Fibroblast of the aortic adventitia (primary cell): ENCODE data around the gene ZNF714.

- CAGE, long polyA plus RNA, result no peak
These were observed 30.2 kb upstream of the GATAD2A start for GRCh38 chr19:19375281-19375589.

GRCh38 chr19:19416241-19416755 is 10.8 kb downstream of the GATAD2A start:
- CAGE, long polyA plus RNA, result no peak

DNA sequence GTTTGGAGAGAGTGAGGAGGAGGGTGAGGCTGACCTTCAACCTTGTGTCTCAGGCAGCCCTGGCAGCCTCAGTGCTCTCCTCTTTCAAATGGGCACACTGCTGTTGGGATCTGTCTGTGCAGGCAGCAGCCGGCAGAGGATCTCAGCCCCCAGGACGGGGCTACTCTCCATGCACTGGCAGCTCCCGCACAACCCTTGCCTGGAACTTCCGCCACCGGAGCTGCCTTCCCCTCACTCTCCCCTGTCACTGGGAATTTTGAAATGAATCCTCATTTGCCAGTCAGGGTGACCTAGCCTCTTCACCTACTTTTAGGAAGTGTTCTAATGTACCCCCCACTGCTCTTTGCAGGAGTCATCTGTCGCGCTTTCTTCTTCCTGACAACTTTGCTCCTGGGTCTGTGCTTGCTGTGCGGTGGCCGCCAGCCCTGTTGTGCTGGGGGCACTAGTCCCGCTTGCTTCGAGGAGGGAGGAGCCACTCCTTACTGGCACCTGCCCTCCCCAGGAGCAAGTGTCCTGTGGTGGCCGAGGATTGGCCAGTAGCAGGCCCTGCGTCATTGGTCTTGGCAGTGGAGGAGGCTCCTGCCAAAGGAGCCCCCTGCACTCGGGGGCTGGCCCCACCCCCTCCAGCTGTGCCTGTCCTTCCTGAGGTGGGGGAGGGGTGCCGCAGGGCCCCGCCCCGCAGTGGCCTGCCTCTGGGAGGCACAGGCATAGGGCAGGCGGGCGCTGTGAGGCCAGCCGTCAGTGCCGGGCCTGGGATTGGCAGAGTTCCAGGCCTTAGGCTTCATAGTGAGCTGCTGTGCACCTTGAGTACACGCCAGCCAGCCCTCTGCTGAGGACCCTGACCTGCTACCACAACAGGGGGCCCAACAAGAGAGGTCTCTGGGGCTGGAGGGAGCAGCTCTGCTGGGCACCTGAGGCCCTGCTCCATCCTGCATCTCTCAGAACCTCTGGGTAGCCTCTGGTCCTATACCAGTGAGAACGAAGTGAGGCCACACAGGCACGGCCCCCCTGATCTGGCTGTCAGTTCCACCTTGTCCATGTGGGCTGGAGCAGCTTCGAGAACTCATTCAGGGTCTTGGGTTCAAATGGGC is 53.2 kb downstream of the TSSK6 start:
- CAGE, long polyA plus RNA, result no peak

GRCh38 chr19:19490203-19490871 is 25.0 kb downstream of the TSSK6 start:
- CAGE, long polyA plus RNA, result no peak

DNA sequence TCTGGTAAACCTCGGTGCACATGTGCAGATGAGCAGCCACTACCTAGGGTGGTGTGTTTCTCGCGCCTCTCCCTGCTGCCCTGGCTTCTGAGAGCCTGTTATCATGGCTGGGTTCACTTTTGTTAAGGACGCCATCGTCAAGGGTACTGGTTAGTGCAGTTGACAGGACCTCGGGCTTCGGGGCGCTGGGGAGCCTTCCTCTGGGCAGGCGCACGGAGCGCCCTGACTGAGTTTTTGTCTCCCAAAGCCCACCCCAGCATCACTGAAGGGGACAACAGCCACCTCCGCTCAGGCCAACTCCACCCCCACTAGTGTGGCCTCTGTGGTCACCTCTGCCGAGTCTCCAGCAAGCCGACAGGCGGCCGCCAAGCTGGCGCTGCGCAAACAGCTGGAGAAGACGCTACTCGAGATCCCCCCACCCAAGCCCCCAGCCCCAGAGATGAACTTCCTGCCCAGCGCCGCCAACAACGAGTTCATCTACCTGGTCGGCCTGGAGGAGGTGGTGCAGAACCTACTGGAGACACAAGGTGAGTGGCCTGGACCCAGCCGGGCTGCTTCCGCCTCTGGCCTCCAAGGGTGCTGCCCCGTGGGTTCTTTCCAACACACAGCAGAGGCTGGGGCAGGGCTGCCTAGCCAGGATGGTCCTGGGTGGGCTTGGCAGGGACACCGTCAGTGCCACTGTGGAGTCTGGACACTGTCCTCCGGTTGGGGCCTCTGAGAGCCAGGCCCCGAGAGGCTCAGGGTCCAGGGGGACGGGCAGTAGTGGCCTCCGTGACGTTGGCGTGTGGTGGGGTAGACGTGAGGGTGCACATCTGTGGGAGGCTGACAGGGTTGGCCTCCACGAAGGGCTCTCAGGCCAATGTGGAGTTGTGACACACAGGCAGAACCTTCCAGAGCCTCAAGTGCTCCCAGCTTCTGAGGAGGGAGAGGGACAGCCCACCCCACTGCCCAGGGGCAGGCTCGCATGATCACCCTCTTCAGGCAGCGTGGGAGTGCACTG is 16.9 kb downstream of the TSSK6 start:
- CAGE, long polyA plus RNA, result no peak

- CAGE, long polyA plus RNA, result no peak
These were observed 1.9 kb upstream of the YJEFN3 start for GRCh38 chr19:19526805-19527222.

DNA sequence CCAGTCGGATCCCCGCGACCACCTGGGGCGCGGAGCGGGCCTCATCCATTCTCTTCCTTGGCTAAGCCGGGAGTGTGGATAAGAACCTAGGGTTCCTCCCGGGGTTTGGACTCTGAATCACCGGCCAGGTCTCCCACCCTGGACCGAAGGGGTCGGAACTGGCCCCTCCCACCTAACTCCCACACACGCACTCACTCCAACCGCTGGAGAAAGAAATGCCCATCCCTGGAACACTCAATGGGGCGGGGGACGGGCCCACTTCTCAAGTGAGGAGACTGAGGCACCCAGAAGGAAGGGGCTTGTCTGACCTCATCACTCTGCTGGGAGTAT is 445 bp downstream of the CILP2 start:
- CAGE, long polyA plus RNA, result no peak

GRCh38 chr19:19541096-19541342 is 3.0 kb downstream of the CILP2 start:
- CAGE, long polyA plus RNA, result no peak

- CAGE, long polyA plus RNA, result no peak
These were observed 4.7 kb upstream of the LPAR2 start for GRCh38 chr19:19632644-19633139.

- CAGE, long polyA plus RNA, result no peak
These were observed 6.1 kb downstream of the GMIP start for GRCh38 chr19:19637334-19637830.

DNA sequence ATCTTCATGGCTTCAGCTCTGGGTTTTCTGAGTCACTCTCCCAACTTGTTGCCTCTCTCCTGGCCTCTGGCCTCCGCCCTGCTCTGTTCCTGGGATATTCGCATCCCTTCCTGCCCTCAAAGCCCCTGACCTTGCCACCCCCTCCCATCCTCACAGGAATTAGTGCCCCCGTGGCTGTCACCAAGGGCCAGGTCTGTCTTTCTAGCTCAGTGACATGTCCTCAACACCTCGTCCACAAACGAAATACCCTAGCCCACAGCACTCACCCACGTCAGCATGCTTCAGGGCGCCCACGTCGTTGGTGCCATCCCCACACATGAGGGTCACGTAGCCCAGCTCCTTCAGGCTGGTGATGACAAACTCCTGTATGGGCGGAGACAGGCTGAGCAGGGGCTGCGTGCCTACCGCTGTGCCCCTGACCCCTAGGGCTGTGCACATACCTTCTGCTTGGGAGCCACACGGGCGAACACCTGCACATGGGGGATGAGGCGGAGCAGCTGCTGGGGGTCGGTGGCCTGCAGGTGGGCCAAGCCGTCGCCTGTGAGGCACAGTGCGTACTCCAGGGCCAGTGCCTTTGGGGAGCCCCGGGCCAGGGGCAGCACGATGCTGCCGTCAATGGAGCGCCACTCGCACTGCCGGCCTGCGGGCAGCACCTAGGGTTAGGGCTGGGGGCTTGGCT is 6.0 kb upstream of the GMIP start:
- CAGE, long polyA plus RNA, result no peak

GRCh38 chr19:19677114-19678084 is 8.8 kb downstream of the ZNF101 start:
- CAGE, long polyA plus RNA, result no peak

GRCh38 chr19:20247271-20247767 is 80.3 kb downstream of the ZNF486 start:
- CAGE, long polyA plus RNA, result no peak

GRCh38 chr19:20423180-20424192 is 142.1 kb downstream of the ZNF737 start:
- CAGE, long polyA plus RNA, result no peak

GRCh38 chr19:20612190-20612624 is 46.6 kb upstream of the ZNF737 start:
- CAGE, long polyA plus RNA, result no peak

GRCh38 chr19:20613347-20614277 is 47.8 kb downstream of the ZNF626 start:
- CAGE, long polyA plus RNA, result no peak

DNA sequence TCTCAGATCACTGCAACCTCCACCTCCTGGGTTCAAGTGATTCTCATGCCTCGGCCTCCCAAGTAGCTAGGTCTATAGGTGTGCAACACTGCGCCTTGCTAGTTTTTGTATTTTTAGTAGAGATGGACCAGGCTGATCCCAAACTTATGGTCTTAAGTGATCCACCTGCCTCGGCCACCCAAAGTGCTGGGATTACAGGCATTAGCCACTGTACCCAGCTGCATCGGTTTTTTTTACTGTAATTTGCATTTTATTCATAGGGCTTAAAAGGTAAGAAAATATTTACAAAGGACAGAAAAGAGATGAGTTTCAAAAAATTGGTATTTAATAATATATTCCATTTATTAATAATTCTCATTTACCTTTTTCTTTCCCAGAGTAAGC is 6.2 kb upstream of the ZNF626 start:
- CAGE, long polyA plus RNA, result no peak

DNA sequence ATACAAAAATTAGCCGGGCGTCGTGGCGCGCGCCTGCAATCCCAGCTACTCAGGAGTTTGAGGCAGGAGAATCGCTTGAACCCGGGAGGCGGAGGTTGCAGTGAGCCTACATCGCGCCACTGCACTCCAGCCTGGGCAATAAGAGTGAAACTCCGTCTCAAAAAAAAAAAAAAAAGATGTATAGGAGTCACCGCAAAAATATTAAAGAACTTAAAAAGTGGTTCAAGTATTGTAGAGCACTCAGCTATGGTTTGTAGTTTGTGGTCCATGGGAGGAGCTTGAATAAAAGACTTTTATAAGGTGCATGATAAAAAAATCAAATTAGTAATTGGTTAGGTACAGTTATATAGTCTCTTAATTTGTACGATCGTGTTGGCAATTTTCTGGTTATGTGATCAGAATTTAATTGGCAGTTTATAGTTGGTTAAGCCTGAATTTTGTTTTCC is 899 bp downstream of the ZNF85 start:
- CAGE, long polyA plus RNA, result no peak

DNA sequence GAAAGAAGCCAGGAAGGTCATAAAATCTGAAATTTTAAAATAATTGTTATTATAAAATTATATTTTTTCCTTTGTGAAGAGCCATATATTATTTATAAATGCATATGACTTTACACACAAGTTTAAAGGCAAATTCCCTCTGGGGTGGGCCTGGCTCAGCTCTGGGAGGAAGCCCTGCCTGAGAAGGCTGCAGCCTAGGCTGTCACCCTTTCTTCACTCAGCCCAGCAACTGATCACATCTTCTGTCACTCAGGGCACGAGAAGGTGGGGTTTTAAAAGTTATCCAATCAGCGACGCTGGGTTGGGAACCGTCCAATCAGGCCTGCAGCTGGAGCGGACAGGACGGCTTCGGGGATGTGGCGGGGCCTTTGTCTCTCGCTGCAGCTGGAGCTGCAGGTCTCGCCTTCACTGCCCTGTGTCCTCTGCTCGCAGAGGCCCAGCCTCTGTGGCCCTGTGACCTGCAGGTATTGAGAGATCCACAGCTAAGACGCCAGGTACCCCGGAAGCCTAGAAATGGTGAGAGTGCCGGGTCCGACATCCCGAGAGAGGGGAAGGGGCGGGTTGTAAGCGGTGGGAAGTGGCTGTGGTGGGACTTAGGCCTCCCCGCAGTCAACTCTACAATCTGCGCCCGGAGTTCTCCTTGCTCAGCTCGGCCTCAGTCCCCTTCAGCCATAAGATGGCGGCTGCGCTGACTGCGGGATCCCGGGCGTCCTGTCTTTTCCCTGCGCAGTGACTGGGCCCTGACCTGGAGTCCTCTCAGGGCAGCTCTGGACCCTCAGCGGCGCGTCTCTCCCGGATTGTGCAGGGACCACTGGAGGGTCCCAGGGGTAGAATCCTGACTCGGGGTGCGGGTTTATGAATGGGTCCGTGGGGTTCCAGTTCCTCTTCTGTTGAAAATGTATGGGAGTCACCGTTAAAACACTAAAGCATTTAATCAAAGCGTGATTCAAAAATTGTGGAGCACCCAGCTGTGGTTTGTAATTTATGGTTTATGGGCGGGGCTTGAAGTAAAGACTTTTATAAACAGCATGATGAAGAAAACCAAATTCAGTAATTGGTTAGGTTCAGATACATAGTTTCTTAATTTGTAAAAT is at the start of gene ZNF714:
Gene ZNF714, plus strand, starts transcription at position 371 of the 1,094 bp plus-strand sequence.
- CAGE, long polyA plus RNA, result no peak

- CAGE, long polyA plus RNA, result no peak
These were observed 2.3 kb downstream of the ZNF714 start for GRCh38 chr19:21084195-21084754.